Hair follicular keratinocyte (primary cell): ENCODE measurements around a stretch of chr10.

DNA sequence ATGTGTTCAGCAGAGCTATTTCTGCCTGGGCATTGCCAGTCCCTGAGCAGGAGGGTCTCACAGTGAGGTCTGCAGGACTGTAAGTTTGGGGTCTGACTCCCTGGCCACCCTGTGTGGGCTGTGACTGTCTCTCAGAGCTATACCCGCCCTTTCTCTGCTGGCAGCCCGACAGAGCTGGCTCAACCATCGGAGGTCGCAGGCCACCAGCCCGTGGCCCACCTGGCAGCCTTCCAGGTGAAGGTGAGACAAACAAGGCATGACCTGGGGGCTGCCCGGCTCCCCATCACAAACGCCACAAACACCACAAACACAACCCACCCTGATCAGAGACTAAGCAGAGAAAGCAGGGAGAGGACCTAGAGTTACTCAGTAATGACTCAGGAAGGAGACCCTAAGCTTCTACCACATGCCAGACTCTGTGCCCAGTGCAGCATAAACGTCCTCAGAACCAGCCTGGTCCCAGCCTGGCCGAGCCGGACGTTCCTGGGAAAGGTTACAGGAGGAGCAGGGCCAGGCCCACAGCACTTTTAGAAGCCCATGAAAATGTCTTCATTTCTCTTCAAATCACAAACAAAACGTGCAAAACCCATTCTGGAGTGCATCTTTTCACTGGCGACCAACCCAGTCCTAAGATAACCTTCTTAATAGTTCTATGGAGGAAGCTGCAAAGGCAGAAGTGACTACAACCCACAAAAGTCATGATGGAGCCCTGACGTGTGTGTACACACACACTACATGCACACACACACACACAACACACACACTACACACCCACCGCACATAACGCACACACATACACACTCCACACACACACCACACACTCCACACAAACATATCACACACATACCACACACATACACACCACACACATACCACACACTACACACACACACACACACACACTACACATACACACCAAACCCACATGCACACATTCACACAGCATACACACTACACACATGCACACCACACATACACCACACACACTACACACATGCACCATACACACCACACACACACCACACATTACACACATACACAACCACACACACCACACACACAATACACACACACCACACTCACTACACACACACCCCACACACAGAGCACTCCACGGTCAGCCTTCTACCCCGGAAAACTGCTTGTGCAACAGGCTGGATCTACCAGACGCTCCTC, 66.6 kb downstream of the MKI67 start:
- RAMPAGE, long total RNA: no peak

- RAMPAGE, long total RNA: no peak
Observed at GRCh38 chr10:128066816-128067314, 59.4 kb downstream of the MKI67 start.

DNA sequence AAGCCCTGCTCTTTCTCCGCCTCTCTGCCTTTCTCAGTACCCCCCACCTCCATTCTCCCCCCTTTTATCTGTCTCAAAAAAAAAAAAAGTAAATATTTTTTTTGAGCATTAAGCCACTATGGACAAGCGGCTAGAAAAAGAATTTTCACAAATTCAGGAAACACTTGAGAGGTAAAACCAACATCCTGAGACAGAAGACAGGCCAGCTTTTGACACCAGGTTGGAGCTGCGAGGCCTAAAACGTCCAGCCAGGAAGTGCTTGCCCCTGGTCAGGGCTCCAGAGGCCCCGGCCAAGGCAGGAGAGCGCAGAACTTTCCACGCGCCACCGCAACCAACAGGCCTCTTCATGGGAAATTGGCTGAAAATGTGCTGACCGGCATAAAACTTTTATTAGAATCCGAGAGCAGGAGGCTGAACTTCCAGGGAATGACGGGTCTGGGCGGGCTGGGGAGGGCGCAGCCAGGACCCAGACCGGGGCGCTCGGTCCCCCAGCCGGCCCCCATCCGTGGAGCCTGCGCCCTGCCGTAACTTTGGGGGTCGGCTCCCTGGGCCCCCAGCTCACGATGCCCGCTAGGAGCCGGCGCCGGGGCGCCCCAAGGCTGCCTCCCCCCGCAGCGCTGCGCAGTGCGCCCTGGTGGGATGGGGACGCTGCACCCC, 413.9 kb upstream of the MKI67 start:
- RAMPAGE, long total RNA: no peak

- RAMPAGE, long total RNA: no peak
Observed at GRCh38 chr10:129624246-129624946, 157.4 kb downstream of the MGMT start.

GRCh38 chr10:129969709-129969938, 5.5 kb upstream of the EBF3 start:
- RAMPAGE, long total RNA: no peak

DNA sequence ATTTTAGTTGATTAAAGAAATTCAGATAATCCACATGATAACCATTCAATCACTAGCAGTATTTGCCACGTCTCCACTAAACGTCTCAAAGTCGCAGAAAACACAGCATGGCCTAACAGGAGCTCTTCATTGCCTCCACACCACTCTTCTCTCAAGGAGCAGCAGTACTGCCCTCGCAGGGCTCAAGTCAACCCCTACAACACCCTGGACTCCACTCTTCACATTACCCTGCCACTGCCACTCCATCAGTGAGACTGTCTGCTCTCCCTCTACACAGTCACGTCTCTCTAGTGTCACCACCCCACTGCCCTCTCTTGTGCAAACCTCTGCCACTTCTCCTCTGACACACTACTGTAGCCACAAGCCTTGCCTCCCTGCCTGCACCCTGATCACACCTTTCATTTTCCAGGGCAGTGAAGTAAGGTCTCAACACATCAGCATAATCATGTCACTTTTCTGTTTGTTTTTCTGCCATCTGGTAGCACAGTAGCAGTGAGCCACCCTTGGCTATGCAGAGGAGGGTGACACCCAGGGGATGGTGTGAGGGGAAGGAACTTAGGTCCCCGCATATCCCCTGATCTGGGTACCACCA, 1.7 kb downstream of the C10orf143 start:
- RAMPAGE, long total RNA: no peak

GRCh38 chr10:130109624-130110146, 945 bp downstream of the C10orf143 start:
- RAMPAGE, long total RNA: no peak

- RAMPAGE, long total RNA: no peak
Observed at GRCh38 chr10:131139707-131139906, 171.9 kb downstream of the TCERG1L start.

DNA sequence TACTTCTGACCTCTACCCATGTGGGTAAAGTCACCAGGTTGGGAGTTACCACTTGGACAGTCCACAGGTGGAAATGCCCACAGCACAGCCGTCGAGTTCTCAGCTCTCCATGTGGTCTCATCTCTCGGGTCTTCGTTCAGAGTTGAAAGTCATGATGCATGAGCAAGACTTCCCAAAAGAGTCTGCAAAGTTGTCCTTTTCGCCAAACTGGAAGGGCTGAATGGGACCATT, 79.1 kb upstream of the PPP2R2D start:
- RAMPAGE, long total RNA: no peak

DNA sequence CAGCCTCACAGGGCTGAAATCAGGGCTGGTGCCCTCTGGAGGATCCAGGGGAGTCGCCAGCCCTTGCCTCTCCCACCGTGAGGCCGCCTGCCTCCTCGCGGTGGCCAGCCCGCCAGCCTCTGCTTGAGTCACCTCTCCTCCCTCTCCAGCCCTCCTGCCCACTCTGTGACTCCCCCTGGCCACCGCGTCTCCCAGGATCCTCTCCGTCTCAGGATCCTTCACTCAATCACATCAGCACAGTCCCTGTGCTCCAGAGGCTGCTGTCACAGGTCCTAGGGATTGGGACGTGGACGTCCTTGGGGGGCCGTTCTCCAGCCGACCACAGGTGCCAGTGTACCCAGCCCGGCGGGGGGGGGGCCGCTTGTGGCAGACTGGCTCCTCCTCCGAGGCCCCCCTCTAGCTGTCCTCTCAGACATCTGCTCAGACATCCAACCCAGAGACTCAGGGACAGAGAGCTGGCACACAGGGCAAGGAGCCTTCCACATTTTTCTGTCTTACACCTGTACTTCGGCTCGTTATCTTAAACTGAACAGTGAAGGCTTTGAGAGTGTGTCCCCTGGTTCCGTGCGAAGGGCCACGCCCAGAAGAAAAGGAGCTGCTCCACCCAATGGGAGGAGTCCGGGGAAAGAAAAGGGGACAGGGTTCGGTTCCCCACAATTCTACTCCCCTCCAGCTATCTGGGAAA, 9.4 kb upstream of the PPP2R2D start:
- RAMPAGE, long total RNA: no peak

- RAMPAGE, long total RNA: no peak
Observed at GRCh38 chr10:131949896-131950502, 31.7 kb downstream of the BNIP3 start.

GRCh38 chr10:131981176-131981661, 504 bp downstream of the BNIP3 start:
- RAMPAGE, long total RNA: no peak

- RAMPAGE, long total RNA: no peak
Observed at GRCh38 chr10:132108153-132108480, 42.4 kb downstream of the JAKMIP3 start.

- RAMPAGE, long total RNA: no peak
Observed at GRCh38 chr10:132142832-132143110, 44.0 kb upstream of the DPYSL4 start.

DNA sequence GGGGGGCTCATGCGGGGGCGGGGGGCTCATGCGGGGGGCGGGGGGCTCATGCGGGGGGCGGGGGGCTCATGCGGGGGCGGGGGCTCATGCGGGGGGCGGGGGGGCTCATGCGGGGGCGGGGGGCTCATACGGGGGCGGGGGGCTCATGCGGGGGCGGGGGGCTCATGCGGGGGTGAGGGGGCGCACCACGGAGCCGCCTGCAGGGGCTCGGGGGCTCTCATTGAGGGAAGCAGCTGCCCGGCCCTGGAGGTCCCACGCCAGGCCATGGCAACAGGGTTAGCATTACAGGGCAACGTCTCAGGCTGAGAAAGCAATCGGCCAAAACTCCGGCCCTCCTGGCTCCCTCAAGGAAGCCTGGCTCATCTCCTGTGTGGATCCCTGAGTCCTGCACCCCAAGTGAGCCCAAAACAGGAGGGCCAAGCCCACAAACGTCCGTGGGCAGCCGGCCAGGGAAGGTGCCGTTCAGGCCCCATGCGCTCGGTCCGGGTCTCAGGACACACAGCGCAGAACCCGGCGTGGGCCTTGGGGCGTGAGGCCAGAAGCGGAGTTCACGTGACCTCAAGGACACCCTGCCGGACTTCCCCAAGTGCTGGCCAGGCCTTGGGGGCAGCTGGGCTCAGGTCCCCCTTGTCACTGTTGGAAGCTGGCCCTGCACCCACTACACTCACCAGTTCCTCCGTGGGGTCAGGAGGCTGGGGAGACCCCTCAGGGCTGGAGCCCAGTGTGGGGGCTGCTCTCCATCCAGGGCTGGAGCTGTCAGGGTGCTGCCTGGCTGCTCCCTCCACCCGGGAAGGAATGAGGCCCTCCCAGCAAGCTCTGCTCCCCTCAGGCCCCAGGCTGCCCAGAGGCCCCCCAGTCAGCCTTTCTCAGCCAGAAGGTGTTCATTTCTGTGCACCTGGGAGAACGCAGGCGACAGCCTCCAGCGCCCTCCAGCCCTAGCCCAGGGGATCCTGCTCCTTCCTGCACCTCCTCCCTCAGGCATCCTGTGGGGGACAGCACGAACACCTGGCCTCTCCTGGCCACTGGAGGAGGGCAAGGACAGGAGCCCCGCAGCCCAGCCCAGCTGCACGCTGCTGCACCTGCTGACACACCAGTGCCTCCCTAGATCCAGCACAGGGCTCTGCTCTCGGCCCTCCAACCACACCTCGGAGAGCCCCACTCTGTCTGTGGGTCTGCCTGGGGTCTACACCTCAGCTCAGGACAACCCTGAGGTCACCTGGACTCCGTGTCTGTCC, 7.9 kb upstream of the PWWP2B start:
- RAMPAGE, long total RNA: no peak

DNA sequence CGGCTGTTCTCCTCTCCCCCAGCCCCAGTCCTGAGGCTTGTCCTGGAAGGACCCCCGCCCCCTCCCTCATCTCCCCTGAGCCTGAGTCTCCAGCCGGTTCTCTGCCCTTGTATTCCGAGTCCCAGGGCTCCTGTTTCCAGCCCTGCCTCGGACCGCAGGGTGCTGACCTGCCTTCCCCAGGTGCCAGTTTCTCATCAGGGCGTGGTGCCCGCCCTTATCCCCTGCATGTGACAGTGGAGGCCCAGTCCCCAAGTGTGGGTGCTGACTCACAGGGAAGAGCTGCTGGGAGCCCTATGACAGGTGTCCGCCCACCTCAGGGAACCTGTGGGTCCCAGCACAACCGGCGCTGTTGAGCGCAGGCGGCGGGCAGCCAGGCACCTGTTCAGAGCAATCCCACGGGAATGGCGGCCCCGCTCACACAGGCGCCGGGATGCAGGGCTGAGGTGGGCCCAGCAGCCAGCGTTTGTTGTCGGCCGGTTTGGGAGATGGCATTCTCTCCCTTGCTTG, 2.0 kb downstream of the PWWP2B start:
- RAMPAGE, long total RNA: no peak

DNA sequence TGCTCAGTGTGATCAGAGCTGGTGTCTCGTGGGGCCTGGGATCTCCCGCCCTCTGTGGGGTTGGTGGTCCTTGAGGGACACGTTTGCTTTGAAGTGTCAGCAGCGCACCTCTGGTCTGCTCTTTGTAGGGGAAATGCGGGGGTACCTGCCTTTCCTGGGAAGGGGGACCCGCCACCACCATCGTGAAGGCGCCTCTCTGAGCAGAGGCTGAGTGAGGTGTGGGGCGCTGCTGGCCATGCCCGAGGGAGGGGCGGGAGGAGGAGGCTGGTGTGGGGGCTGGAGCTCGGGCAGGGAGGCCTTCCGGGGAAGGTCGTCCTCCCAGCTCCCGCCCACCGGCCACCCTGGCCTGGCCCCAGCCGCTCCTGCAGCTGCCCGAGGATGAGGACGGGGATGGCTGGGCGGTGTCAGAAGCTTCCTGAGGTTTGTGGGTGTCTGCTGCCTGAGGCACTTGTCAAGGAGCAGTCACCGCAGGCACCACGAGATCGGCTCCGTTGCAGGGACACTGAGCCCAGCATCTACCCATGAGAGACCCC, 11.3 kb downstream of the PWWP2B start:
- RAMPAGE, long total RNA: no peak

DNA sequence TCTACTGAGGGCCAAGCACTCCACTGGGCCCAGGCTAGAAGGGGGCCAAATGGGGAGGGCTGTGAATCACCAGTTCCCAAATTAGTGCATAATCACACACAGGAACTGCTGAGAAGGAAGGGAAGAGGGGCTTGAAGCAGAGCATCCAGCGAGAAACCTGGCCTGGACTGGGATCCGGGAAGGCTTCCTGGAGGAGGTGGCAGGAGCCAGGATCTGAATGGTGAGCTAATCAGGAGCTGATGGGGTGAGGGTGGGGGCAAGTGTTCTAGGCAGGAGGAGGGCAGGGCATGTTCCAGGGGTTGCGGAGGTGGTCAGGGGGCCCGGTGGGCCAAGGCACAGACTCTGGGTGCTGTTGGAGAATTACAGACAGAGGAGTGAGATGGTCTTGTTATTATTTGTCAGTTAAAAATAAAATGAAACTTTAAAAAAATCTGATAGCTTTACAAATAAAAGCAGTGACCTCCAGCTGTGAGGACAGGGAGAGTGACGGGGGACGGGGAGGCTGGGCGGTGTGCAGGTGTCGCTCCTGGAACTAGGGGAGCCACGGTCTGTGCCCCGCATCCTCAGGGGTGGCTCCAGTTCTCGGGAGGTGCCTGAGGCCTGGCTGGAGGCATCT, 12.8 kb downstream of the PWWP2B start:
- RAMPAGE, long total RNA: no peak

GRCh38 chr10:132422897-132423882, 26.2 kb downstream of the PWWP2B start:
- RAMPAGE, long total RNA: no peak

DNA sequence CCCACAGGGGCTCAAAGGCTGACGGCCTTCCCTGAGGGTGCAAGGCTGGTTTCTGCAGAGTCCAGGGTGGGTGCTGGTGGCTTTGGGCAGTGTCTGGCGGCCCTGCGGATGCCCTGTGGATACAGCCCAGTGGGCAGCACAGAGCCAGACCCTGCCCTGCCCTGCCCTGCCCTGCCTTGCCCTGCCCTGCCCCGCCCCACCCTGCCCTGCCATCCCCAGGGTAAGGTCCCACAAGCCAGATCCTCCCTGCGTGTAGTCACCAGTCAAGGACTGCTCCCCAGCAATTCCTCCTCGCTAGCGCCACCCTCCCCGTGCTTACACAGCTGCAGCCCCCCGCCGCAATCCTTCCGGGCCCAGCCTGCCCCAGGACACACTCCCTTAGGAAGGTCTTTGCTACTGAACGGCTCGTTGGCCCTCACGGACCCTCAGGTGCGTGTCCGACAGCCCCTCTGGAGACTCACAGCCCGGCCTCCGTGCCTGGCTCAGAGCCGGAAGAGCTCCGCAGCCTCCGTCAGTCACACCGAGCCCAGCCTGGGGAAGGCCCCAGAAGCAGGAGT, 68.2 kb downstream of the PWWP2B start:
- RAMPAGE, long total RNA: no peak